ENCODE results near the gene MIS18BP1.

GRCh38 chr14:45211450-45212196 is 41.4 kb downstream of the MIS18BP1 start:
- PRO-cap, 2 experiments, result no peak in any of the 2 experiments
- RAMPAGE, long total RNA, 5 experiments, result no peak in any of the 5 experiments

DNA sequence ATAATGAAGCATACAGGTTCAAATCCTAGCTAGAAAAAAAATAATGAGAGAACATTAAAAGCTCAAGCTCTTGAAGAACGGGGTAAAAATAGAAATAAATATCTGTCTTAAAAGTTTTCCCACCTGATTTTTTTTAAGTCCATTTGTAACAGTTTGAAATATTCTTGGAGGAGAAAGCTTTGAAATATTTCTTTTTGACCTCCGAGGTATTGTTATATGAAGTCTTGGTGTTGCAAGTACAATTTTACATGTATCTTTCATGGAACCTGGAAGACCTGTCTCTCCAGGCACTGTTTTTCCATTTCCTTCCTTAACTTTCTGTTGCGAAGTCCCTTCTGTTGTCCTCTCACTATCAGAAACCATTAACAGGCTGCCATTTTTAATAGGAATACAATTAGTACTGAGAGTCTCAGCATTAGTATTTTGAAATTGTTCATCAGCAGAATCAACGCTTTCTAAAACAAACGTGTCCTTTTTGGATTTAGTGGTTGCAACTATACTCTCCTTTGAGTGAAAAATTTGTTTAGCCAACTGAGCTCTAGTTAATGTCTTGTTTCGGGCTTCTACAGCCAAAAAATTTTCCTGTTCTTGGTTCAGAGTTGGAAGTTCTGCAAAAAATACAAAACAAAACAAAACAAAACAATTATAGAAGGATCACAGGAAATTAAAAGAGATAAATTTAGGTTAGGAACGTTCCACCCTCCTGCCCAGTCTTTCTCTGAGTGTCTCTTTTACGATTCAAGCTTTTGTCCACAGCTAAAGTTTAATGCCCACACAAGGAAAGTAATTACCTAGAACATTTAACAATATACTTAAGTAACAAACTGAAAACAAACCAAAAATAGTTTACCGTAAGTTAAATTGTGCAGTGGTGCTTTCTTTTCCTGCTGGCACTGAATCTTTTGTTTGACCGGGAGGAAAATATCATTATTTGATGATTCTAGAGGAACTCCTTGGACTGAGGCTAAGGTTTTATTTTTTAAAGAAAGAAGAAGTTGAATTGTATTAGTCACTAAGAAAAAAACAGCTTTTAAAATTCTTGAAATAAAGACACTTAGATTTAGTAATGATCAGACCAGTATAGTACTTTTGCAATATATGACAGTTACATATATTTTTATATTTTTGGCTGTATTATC is 10.7 kb downstream of the MIS18BP1 start:
- PRO-cap, 2 experiments, result no peak in any of the 2 experiments
- RAMPAGE, long total RNA, 5 experiments, result no peak in any of the 5 experiments

GRCh38 chr14:45252899-45253722 is at the start of gene MIS18BP1:
Gene MIS18BP1, minus strand, starts transcription at chr14:45253202.
- PRO-cap, 2 experiments, result peak in 2 of 2 experiments; most common plus-strand start chr14:45253282 (in 2); most common minus-strand start chr14:45253195 (in 2)
- RAMPAGE, long total RNA, 5 experiments, result start-site peak on the minus strand in 2 of 5 experiments, at chr14:45253080-45253552 at its widest, 21 to 832 reads per replicate

DNA sequence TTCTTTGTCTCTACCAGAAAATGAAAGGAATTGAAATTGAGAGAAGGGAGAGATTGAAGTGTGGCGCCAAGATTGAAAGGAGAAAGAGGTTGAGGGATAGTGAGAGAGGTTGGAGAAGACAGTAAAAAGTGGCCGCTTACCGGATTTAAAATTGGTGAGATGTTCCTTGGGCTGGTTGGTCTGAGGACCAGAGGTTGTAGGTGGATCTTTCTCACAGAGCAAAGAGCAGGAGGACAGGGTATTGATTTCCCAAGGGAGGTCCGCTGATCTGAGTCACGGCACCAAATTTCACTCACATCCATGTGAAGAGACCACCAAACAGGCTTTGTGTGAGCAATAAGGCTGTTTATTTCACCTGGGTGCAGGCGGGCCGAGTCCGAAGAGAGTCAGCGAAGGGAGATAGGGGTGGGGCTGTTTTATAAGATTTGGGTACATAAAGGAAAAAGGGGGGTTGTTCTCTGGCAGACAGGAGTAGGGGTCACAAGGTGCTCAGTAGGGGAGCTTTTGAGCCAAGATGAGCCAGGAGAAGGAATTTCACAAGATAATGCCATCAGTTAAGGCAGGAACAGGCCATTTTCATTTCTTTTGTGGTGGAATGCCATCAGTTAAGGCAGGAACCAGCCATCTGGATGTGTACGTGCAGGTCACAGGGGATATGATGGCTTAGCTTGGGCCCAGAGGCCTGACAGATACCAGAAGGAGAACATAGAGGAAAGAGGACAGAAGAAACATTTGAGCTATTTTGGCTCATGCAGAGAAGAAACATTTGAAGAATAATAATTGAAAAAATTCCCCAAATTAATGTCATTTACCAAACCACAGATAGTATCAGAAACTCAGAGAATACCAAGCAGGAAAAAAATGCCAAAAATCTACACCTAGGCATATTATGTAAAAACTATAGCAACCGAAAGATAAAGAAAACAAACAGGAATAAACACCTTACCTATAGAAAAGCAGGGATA is 585.1 kb upstream of the MDGA2 start:
- PRO-cap, 2 experiments, result no peak in any of the 2 experiments
- RAMPAGE, long total RNA, 5 experiments, result no peak in any of the 5 experiments

GRCh38 chr14:49618497-49619498 is 1.6 kb downstream of the RPL36AL start:
- PRO-cap, 2 experiments, result no peak in any of the 2 experiments
- RAMPAGE, long total RNA, 5 experiments, result no peak in any of the 5 experiments

DNA sequence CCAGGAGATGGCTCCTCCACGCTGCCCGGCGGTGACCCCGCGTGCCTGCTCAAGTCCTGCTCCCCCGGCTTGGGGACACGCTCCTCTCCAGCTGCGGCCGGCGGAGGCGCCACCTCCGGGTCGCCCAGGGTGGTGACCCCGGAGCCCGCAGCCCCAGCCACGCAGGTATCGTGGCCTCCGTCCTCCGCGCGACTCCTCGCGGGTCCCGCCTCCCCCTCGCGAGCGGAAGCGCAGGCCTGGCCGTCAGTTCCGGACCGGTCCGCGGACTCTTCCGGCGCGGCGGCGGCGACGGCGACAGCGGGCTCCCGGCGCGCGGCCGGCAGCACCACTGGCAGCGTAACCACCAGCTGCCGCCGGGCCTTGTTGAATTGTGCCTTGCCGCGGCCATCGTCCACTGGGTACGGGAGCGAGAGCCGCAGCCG is 1.3 kb downstream of the DNAAF2 start:
- PRO-cap, 2 experiments, result peak in 2 of 2 experiments; most common plus-strand start position 267 of the sequence (in 1); most common minus-strand start position 185 of the sequence (in 1)
- RAMPAGE, long total RNA, 5 experiments, result start-site peak on the minus strand in 2 of 5 experiments, centred at positions 165 to 205 of the sequence, 336 to 1,906 reads per replicate

GRCh38 chr14:49851695-49852158 is 861 bp downstream of the NEMF start:
- PRO-cap, 2 experiments, result no peak in any of the 2 experiments
- RAMPAGE, long total RNA, 5 experiments, result no peak in any of the 5 experiments

GRCh38 chr14:49861431-49862030 is 8.9 kb upstream of the NEMF start:
- PRO-cap, 2 experiments, result peak in 2 of 2 experiments; most common plus-strand start chr14:49861737 (in 2); most common minus-strand start chr14:49861805 (in 2)
- RAMPAGE, long total RNA, 5 experiments, result no peak in any of the 5 experiments

GRCh38 chr14:49976899-49977734 is 84.2 kb downstream of the ARF6 start:
- PRO-cap, 2 experiments, result no peak in any of the 2 experiments
- RAMPAGE, long total RNA, 5 experiments, result no peak in any of the 5 experiments

DNA sequence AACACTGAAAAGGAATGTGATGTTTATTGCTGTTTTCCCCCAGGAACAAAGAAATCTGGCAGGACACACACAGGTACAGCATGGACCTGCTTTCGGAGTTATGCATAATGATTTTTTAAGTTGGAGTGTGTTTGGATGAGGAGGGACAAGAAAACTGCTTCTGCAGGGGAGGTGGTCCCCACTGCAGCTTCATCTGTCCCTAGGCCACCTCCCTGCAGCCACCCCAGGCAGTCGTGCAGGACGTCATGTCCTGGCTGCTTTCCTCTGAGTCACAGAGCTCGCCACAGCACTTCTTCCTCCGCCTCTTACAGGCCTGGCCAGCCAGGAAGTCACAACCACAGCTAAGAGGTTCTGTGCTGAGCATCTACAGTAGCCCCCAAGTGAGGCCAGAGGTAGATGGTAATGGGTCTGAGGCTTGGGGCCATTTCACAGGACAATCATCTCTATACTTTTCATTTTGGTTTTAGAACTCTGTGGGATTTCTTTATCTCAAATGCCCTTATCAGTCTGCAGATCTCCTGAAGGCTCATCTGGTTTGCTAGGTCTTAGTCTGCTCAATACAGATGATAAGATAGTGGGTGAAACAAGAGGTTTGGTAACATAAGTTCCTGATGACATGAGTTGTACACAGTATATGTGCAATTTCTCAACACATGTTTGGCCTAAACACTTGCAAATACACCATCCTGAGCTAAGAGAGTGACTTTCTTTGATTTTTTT is 106.3 kb downstream of the ARF6 start:
- PRO-cap, 2 experiments, result peak in 2 of 2 experiments; most common plus-strand start position 320 of the sequence (in 2); most common minus-strand start position 195 of the sequence (in 2)
- RAMPAGE, long total RNA, 5 experiments, result no peak in any of the 5 experiments

- PRO-cap, 2 experiments, result no peak in any of the 2 experiments
- RAMPAGE, long total RNA, 5 experiments, result no peak in any of the 5 experiments
Observed at GRCh38 chr14:50060526-50061386, 55.6 kb downstream of the VCPKMT start.

- PRO-cap, 2 experiments, result no peak in any of the 2 experiments
- RAMPAGE, long total RNA, 5 experiments, result no peak in any of the 5 experiments
Observed at GRCh38 chr14:50061387-50062119, 54.8 kb downstream of the VCPKMT start.

GRCh38 chr14:50069255-50069754 is 47.1 kb downstream of the VCPKMT start:
- PRO-cap, 2 experiments, result no peak in any of the 2 experiments
- RAMPAGE, long total RNA, 5 experiments, result no peak in any of the 5 experiments

DNA sequence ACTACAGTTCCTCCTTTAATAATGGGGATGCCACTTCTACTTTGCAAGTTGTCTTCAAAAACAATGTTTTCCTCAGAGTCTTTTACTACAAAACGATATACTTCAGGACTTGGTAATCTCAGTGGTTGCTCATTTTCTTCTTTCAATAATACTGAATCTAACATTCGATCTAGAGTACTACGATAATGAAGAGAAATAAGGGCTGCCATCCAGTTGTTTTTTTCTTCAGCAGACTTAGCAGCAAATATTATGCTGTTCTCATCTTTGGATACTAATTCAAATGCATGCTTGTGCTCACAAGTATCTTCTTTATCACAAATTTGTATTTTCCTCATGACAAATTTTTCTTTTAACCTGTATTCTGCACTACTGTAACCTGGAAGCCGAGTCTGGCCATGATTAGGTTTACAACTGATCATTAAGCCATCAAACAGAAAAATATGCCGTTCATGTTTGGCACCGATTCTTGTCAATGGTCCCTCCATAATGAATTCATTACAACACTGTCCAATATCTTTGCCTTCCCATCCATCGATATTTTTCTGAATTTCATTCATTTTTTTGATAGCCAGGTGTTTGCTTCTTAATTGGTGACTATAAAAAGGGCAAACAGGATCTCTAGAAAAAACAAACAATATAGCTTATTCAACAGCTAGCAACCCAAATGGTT is 43.2 kb upstream of the VCPKMT start:
- PRO-cap, 2 experiments, result no peak in any of the 2 experiments
- RAMPAGE, long total RNA, 5 experiments, result no peak in any of the 5 experiments

DNA sequence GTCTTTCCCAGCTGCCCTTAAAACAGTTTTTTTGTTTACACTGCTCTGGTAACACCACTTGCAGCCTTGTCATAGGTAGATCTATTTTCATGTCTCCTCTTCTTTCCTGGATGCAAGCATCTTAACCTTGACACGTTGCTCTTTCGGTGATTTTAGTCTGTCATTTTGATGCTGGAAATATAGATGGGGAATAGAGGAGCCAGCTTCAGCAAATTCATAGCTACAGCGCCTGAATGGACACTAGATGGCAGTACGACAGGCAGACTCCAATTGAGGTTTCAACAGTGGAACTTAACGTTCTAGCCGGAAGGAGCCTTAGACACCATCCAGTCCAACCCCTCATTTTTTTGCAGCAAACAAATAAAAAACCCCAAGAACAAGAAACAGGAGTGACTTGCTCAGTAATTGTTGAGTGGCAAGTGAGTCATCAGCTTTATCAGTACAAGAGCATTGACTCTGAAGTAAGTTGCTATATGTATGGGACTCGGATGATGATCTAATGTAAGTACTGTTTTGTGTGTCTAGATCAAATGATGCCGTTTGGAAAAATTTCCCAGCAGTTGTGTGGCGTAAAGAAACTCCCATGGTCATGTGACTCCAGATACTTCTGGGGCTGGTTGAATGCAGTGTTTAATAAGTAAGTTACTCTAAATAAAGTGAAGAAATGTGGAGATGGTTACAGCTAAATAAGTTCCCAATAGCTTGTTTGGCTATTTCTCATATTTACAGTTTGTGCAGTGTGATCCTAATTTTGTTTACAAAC is 9.0 kb downstream of the DMAC2L start:
- PRO-cap, 2 experiments, result no peak in any of the 2 experiments
- RAMPAGE, long total RNA, 5 experiments, result no peak in any of the 5 experiments

DNA sequence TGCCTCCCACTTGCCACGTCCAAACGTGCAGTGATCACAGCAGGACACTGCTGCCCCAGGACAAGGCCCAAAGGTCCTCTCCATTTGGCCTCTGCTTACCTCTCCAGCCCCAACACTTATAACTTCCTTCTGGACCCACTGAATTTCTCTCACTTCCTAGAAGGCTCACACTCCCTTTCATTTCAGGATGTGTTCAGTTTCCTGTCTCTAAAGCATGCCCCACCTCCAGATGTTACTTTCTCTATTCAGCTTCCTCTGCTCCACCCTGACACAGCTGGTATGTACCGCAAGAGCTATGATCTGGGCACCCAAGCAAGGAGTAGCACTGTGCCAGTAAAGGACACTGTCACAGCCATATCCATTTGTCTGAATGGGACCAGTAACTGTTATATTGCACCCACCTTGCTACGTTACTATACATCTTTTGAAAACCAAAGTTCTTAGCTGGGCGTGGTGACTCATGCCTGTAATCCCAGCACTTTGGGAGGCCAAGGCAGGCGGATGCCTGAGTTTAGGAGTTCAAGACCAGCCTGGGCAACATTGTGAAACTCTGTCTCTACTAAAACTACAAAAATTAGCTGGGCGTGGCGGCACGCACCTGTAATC is 32.8 kb downstream of the CDKL1 start:
- PRO-cap, 2 experiments, result no peak in any of the 2 experiments
- RAMPAGE, long total RNA, 5 experiments, result no peak in any of the 5 experiments

DNA sequence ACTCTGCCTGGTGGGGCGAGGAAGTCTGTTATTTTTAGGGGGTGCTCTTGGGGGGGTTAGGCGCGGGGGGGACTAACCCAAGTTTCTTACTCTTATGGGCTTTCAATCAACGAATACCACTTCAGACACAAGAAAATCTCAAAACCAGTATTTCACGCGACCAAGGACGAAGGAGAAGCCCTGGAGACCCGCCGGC is 600 bp downstream of the SAV1 start:
- PRO-cap, 2 experiments, result no peak in any of the 2 experiments
- RAMPAGE, long total RNA, 5 experiments, result no peak in any of the 5 experiments

GRCh38 chr14:50928280-50928820 is 15.9 kb downstream of the PYGL start:
- PRO-cap, 2 experiments, result no peak in any of the 2 experiments
- RAMPAGE, long total RNA, 5 experiments, result no peak in any of the 5 experiments

DNA sequence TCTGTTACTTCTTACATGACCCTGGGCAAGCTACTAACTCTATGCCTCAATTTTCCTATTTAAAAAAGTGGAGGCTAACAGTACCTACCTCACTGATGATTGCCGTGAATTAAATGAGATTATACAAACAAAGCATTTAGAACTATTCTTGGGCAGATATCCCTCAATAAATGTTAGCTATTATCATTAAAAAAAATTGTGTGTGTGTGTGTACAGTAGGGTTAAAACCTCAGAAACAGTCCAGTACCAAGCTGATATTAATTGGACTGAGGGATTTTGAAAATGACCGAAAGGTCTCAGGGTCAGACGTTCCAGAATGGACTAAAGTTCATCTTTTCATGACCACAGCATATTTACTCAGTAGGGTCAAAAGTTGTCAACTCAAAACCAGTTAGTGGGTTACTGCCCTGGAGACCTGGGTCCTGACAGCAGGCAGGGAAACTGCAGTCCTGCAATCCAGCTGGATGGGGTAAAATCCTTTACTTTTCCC is 8.8 kb downstream of the PYGL start:
- PRO-cap, 2 experiments, result no peak in any of the 2 experiments
- RAMPAGE, long total RNA, 5 experiments, result no peak in any of the 5 experiments

GRCh38 chr14:50945052-50945448 is 767 bp upstream of the PYGL start:
- PRO-cap, 2 experiments, result no peak in any of the 2 experiments
- RAMPAGE, long total RNA, 5 experiments, result no peak in any of the 5 experiments

Measured in thyroid gland (tissue), 7 donors.